HT-29 (cell line): Measurements from ENCODE around the gene TMEFF2.

DNA sequence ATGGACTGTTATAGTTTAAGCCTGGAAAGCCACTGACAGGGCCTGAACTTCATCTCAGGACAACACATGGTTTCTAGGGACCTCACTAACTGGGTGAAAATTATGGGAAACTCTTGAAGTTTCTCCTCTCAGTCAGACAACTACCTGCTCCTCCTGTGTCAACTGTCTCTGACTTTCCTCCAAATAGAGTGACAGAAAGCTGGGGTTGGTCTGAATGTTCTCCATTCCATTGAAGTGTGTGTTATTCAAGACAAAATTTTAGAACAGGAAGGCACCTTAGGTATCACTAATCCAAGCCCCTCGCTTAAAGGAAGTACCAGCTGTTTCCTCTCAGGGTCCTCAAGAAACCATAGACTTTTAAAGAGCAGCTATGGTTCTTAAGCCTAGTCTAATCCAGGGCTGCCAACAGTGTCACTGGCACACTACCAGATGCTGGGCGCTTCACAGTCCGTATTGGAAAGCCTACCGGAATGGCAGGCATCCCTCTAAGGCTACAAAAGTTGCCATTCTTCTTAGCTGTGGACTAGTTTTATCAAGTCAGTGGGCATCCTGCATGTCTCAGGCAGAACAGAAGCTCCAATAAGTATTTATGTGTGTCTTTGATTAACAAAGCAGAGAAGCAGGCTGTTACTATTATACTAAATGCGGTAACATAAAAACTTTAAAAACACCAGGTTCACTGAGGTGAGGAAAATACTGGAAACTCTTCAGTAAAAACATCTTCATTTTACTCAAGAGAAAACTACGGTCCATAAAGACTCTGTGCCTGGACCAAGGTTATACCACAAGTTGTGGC lies 1.9 kb downstream of the NEMP2 start:
- RAMPAGE, long total RNA, result no peak

GRCh38 chr2:190545638-190546142 lies 11.2 kb upstream of the NEMP2 start:
- RAMPAGE, long total RNA, result no peak

- RAMPAGE, long total RNA, result no peak
Measured at GRCh38 chr2:190606805-190608034, 41.7 kb upstream of the NAB1 start.

DNA sequence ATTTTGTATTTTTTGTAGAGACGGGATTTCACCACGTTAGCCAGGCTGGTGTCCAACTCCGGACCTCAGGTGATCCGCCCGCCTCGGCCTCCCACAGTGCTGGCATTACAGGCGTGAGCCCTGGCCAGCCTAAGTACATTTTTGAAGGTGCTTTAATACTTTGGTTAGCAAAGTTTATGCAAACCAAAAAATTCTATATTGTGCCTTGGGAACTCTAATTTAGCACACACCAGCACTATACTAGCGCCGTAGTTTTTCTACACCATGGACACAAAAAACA lies 1.1 kb upstream of the NAB1 start:
- RAMPAGE, long total RNA, result no peak

GRCh38 chr2:190760415-190760777 lies 111.5 kb downstream of the NAB1 start:
- RAMPAGE, long total RNA, result no peak

GRCh38 chr2:190881137-190882247 lies 871 bp downstream of the GLS start:
- RAMPAGE, long total RNA, result no peak

GRCh38 chr2:190934858-190935442 lies 54.3 kb downstream of the GLS start:
- RAMPAGE, long total RNA, result no peak

GRCh38 chr2:190950545-190951739 lies 63.0 kb downstream of the STAT1 start:
- RAMPAGE, long total RNA, result no peak

DNA sequence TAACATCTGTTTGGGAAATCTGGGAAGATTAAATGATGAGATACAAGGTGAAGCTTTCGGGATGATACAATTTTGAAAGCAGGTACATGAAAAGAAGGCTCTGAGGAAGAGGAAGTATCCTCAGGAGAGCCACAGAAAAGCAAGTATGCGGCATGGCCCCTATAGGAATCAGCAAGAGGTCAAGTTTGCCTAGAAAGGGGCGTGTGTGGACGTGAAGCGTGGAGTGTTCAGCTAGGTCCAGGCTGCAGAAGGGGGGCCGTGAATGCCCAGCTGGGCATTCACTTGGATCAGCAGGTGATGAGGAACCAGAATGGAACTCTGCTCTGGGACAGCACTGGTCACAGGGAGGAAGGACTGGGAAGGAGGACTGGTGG lies 19.9 kb downstream of the STAT1 start:
- RAMPAGE, long total RNA, result no peak

- RAMPAGE, long total RNA, result no peak
Measured at GRCh38 chr2:191193870-191194516, 43.2 kb upstream of the STAT4 start.

GRCh38 chr2:191232661-191233095 lies 12.5 kb upstream of the MYO1B start:
- RAMPAGE, long total RNA, result no peak

DNA sequence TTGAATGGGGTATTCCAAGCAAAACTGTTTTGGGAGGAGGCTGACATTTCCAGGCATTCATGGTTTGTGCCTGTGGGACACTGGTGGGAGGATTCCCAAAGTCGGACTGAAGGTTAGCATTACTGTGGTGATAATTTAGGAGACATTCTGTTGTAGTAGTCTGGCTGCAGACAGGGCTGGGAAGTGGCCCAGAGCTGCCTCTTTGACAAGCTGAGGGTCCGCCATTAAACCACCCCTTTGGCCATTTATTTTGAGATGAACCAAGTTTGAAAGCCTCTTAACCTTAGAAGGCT lies 1.8 kb downstream of the MYO1B start:
- RAMPAGE, long total RNA, result no peak

GRCh38 chr2:191305907-191306636 lies 60.9 kb downstream of the MYO1B start:
- RAMPAGE, long total RNA, result no peak

- RAMPAGE, long total RNA, result no peak
Measured at GRCh38 chr2:191462381-191462798, 215.5 kb upstream of the NABP1 start.

GRCh38 chr2:191691663-191692350 lies 13.9 kb downstream of the NABP1 start:
- RAMPAGE, long total RNA, result no peak

DNA sequence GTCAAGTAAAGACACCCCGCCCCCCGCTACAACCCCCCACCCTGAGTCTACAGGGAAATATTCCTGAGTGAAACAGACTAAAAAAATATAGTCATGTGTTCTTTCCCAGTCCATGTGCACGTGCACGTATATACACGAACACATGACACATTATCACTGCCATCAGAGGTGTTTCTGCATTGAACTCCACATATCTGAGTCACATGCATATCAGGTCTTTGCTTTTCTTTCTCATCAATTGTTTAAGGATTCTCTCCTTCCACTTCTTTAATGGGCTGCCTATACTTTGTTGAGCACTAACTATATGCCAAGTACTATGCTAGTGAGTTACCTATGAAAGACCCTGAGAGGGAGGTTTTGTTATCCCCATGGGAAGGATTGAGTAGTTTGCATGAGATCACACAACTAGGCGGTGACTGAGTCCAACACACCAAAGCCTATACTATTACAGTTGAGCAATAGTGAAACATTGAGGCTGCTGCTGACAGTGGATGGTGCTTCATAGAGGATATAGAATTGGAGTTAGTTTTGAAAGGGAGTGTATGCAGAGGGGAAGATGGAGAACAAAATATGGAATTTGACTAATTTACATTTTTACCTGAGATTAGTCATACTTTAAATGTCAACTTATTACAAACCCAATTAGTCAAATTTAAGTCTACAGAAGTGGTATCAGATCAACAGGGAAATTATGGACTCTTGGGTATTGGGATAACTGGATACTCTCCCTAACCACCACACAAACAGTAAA lies 15.8 kb downstream of the NABP1 start:
- RAMPAGE, long total RNA, result no peak

- RAMPAGE, long total RNA, result no peak
Measured at GRCh38 chr2:191702978-191703737, 25.2 kb downstream of the NABP1 start.

DNA sequence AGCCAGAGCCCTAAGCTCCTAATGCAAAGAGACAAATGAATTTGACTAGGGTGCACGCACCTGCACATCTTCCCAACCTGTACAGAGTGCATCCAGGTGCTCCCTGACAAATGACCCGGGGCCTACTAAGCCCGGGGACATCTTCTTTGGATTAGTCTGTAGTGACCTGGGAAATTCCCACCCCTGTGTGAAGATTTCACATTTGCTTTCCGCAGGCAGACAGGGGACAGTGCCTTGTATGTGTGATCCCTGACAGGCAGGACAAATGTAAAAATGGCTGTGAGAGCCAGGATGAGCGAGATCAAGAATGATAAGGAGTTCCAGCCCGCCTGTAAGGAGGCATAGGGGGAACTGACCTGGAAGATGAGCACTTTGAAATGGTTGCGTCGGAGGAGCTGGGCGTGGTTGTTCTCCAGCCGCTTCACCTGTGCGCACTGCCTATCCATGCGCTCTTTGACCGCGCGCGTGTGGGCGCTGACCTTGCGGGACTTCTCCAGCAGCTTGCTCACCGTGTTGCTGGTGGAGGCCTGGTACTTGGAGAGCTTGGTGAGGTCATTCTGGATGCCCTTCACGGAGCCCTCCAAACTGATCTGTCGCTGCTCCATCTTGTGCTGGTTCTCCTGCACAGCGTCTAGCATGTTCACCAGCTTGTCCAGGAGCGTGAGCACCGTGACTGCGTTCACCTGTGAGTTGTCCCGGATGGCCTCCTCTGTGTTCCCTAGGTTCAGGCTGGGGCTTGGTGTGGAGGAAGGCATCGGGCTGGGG lies 619 bp downstream of the CAVIN2 start:
- RAMPAGE, long total RNA, result no peak

GRCh38 chr2:192194813-192195965 lies at the start of gene TMEFF2:
Gene TMEFF2, minus strand, starts transcription at chr2:192194933.
- RAMPAGE, long total RNA, result no peak

- RAMPAGE, long total RNA, result no peak
Measured at GRCh38 chr2:195536216-195536584, 120.8 kb upstream of the SLC39A10 start.